ENCODE measurements around a stretch of chr14.

GRCh38 chr14:81303165-81303887 lies 82.6 kb upstream of the GTF2A1 start:
- PRO-cap: no peak
- CAGE, long polyA plus RNA: no peak

GRCh38 chr14:81401411-81401825 lies 1.3 kb upstream of the STON2 start:
- PRO-cap: no peak
- CAGE, long polyA plus RNA: no peak

DNA sequence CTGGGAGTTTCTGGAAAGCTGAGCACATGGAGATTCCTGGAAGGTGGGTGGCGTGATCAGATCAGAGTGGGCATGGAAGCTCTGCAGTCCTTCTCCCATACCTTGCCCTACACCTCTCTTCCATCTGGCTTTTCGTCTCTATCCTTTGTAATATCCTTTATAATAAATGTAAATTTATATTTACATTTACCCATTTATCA lies 10.4 kb downstream of the SEL1L start:
- PRO-cap: no peak
- CAGE, long polyA plus RNA: no peak

DNA sequence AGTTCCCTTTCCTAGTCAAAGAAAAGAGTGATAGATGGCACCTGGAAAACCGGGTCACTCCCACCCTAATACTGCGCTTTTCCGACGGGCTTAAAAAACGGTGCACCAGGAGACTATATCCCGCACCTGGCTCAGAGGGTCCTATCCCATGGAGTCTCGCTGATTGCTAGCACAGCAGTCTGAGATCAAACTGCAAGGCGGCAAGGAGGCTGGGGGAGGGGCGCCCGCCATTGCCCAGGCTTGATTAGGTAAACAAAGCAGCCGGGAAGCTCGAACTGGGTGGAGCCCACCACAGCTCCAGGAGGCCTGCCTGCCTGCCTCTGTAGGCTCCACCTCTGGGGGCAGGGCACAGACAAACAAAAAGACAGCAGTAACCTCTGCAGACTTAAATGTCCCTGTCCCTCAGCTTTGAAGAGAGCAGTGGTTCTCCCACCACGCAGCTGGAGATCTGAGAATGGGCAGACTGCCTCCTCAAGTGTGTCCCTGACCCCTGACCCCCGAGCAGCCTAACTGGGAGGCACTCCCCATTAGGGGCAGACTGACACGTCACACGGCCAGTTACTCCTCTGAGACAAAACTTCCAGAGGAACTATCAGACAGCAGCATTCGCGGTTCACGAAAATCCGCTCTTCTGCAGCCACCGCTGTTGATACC lies 782.6 kb downstream of the FLRT2 start:
- PRO-cap: no peak
- CAGE, long polyA plus RNA: no peak

DNA sequence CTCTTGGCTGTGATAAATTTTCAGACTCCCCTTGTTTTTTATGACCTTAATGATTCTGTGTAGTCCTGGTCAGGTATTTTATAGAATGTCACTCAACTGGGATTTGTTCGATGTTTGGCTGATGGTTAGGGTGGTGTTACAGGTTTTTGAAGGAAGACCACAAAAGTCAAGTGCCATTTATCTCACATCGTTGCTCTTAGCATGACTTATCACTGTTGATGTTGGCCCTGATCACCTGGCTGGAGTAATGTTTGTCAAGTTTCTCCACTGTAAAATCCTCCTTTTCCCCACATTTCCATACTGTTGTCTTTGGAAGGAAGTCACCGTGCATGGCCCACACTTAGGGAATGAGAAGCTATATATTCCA lies 151.2 kb downstream of the GALC start:
- PRO-cap: no peak
- CAGE, long polyA plus RNA: no peak

- PRO-cap: no peak
- CAGE, long polyA plus RNA: no peak
Measured at GRCh38 chr14:87989624-87990487, 3.1 kb downstream of the GALC start.

DNA sequence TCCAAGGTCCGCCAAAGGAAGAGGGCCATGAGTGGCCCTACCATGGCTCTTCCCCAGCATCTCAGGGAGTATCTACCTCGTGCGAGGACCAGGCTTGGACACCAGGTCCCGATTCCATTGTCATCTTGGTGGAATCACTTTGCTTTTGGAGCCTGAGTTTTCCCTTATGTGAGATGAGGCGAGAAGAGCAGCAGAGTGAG lies 358 bp upstream of the GALC start:
- PRO-cap: bidirectional peak, plus-strand start at position 59 of the sequence, minus-strand start at position 63 of the sequence
- CAGE, long polyA plus RNA: no peak

GRCh38 chr14:88542943-88543483 lies 11.8 kb downstream of the PTPN21 start:
- PRO-cap: no peak
- CAGE, long polyA plus RNA: no peak

GRCh38 chr14:89011689-89012768 lies 187.6 kb downstream of the TTC8 start:
- PRO-cap: no peak
- CAGE, long polyA plus RNA: no peak

DNA sequence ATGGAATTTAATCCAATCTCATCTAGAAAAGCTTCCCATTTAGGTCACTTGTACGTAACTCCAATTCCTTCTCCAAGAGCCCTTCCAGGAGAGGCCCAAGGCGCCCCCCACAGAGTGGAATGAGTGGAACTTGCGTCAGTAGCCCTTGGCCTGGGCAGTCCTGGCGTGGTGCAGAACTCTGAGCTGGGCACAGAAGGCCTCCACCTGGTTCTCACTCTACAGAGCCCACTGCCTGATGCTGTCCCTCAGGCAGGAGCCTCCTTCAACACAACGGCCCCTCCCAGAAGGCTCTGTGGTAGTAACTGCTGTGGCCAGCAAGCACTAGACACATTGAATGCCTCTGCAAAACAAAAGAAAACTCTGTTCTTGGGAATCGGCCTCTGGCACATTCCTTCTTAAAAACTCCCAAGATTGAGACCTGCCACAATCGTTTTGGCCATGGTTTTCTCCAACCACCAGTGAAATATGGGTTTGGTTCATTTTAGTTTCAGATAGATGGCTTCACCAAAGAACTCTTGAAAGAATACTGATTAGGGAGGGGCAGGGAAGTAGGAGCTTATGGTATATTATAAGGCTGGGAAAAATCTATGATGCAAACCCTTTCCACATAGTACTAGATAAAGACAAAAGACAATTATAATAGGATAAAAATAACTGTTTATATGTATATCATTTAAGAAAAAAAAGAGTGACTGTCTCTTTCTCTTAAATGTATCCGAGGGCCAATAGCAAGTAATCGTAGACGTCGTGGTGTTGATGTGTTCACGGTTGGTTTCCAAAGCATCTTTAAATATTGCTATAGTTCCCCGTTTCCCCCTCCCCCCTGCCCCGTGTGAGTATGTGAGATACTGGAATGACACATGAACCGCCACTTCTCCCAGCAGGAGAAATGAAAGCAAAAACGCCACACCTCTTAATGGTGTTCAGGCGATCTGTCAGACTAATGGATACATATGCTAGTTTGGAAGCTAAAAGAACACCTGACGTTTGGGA lies 258.7 kb downstream of the FOXN3 start:
- PRO-cap: no peak
- CAGE, long polyA plus RNA: no peak

- PRO-cap: no peak
- CAGE, long polyA plus RNA: no peak
Measured at GRCh38 chr14:89247863-89248511, 169.0 kb downstream of the FOXN3 start.

- PRO-cap: no peak
- CAGE, long polyA plus RNA: no peak
Measured at GRCh38 chr14:89293391-89293817, 123.6 kb downstream of the FOXN3 start.

- PRO-cap: no peak
- CAGE, long polyA plus RNA: no peak
Measured at GRCh38 chr14:89308378-89309028, 108.5 kb downstream of the FOXN3 start.

GRCh38 chr14:89314643-89316057 lies 101.9 kb downstream of the FOXN3 start:
- PRO-cap: no peak
- CAGE, long polyA plus RNA: no peak

DNA sequence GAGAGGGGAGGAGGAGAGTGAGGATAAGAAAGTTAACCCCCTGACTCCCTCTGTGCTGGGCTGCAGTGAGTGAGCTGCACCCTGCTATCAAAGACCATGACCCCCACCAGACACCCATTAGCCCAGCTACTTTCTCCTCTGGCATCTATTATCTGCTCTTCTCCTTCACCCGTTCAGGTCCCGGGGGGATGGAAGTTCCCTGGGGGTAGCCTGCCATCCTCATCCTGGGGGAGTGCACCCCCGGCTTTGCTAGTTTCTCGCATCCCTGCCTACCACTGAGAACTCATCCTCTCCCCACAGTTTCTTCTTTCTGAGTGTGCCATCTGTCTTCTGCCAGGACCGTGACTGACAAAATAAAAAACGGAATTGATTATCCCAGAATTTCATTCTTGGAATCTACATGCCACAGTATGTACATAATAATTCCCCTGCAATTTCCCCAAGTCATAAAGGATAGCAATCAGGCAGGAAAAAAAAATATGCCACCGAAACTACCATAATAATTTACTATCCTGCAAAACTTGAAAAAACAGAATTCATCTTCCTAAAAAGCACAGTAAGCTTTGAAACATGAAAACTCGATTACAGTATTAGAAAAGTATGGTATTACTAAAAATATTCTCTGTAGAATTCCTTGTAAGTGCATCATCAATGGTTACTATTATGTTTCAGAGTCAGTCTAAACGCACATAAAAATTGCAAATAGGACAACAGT lies 45.1 kb downstream of the FOXN3 start:
- PRO-cap: no peak
- CAGE, long polyA plus RNA: no peak

GRCh38 chr14:89399624-89400226 lies 17.3 kb downstream of the FOXN3 start:
- PRO-cap: no peak
- CAGE, long polyA plus RNA: no peak

DNA sequence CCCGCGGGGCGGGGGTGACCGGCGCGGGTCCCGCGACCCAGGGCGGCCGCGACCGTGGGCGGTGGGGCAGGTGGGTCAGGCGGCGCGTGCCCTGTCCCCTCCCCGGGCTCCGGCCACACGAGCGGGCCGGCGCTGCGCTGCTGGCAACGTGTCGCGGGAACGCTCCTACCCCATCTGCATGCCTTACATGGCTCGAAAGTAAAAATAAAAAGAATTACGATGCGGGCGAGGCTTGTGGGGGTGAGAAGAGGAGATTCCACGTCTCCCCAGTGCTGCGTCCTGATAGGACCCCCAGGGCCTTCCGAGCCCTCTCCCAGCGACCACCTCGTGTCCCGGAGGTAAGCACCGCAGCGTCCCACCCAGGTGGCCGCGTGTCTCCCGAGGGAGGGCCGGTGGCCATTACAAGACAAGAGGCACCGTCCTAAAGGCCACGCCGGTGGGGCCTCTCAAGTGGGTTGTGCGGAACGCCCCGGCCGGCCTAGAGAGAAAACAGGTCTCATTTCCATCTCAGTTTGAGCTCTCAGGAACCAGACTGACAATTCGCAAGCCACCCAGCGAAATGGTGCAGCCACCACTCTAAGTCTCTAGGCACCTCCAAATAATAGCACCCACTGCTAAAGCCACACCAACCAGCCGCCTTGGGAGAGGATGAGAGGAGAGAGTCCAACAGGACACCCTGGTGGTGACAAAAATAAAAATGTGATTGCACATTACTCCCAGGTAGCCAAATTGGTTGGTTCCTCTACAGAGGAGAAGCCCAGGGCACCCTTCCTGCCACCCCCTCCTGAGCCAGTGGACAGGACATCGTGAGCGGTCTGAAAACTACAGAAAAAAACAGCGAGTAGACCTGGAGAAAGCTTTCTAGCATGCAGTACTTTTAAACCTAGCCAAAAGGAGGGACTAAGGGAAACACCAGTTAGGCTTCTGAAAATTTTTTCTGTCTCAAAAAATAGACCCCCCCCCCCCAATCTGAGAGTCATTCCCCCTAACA lies 721 bp upstream of the FOXN3 start:
- PRO-cap: bidirectional peak, plus-strand start at position 217 of the sequence, minus-strand start at position 180 of the sequence; bidirectional peak, plus-strand start at position 523 of the sequence, minus-strand start at position 637 of the sequence
- CAGE, long polyA plus RNA: no peak

GRCh38 chr14:89422491-89422997 lies 5.5 kb upstream of the FOXN3 start:
- PRO-cap: no peak
- CAGE, long polyA plus RNA: no peak

- PRO-cap: no peak
- CAGE, long polyA plus RNA: no peak
Measured at GRCh38 chr14:89427974-89429311, 11.4 kb upstream of the FOXN3 start.

DNA sequence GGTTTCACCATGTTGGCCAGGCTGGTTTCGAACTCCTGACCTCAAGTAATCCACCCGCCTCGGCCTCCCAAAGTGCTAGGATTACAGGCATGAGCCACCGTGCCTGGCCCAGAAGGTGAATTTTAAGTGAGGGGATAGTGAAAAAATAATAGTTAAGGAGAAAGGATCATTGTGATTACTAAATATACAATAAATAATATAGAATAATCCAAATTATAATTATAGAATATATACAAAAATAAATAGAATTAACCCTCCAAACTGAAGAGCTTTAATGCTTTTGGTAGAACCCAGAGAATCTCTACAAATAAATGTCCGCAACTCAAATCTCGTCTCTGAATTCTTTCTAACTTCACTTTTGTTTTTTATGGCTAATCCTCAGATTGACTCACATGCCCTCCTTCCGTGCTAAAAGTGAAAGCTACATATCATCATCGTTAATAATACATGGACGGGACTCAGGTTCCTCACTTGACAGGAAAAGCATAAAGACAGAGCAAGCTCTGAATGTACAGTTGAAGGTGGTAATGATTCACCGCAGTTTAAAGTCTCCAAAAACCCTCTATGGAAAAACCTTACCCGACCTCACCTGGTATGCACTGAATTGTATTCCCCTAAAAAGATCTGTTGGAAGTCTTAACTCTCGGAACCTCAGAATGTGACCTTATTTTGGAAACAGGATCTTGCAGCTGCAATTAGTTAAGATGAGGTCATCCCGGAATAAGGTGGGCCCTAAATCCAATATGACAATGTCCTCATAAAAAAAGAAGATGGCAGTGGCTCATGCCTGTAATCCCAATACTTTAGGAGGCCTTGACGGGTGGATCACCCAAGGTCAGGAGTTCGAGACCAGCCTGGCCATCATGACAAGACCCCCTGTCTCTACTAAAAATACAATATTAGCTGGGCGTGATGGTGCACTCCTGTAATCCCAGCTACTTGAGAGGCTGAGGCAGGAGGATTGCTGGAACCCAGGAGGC lies 147.3 kb upstream of the FOXN3 start:
- PRO-cap: no peak
- CAGE, long polyA plus RNA: no peak